Mesenchymal stem cell of the bone marrow (primary cell): ENCODE measurements around a stretch of chr10.

DNA sequence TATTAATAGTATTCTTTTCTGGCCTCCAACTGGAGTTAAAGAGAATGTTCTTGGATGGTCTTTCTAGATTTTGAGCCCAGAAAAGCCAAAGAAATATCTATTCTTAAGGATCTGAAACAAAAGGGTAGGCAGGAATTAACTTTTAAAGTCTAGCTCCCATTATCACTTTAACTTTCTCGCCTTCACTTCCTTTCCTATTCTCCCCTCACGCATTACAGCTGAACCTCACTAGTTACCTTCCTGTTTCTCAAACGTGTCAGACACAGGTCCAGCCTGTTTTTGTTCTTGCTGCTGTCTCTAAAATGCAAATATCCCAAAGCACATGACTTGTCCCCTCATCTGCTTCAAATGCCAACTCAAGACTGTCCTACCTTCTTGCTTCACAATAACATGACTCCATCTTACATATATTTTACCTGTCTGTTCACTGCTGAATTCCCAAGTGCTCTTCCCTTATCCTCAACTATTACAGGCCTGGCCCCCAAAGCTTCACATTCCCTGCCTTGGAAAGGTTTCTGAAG lies 17.6 kb downstream of the ZDHHC6 start:
- CAGE, long polyA plus RNA = no peak

DNA sequence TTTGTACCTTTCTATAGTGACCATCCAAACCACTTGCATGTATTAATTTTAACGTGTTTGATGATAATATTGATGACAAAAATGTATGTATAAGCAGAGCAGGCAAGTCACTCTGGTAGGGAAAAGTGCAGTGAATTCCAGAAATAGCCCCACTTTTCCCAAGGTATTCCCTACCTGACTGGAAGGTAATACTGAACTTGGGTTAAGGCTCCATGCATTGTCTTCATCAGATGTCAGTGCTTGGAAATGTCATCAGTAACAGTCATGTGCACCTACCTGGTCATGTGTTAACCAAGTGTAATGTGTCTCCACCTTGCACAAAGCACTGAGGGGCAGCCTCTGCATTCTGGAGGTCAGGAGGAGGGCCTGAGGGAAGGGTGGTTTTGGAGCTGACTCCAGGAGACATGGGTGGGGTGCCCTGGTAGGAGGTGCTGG lies 242.1 kb downstream of the VTI1A start:
- CAGE, long polyA plus RNA = no peak

DNA sequence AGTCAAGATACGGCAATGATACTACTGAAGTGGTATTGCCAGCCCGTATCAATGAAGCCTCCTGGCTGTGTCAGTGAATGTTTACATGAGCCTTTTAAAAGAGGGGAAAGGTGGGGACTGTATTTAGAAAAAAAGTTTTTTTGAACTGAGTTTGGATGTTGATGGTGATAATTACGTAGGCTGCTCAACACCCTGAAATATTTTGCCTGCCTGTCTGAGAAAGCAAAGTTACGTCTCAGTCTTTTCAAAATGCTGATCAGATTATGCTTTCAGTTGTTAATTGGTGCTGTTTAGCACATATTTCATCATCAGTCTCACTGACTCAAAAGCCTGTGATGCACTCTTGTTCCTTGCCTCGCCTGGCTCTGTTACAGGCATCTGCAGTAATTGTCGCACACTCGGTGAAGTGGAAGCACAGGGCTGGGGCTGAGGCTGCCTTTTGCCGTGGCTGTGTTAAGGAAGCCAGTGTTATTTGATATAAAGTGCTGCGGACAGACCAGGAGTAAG lies 157.3 kb upstream of the TCF7L2 start:
- CAGE, long polyA plus RNA = no peak

- CAGE, long polyA plus RNA = no peak
These were observed 110.1 kb upstream of the TCF7L2 start for GRCh38 chr10:112839792-112840479.

DNA sequence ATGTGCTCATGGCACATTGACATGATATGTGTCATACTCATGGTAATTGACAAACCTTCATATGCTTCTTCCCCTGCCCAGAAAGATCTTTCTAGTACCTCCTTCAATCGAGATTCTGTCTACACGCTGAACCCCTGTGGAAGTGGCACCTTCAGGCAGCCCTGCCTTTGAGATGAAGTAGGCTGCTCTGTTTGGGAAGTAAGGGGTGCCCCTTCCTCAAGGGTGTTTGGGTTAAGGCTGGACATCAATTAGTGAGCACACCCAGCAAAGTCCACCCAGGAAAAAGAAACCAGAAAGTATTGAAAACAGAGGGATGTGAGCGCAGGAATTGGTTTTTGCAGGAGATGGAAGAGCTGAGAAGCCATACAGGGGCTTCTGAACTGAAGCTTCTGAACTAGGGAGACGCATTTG lies 98.7 kb upstream of the TCF7L2 start:
- CAGE, long polyA plus RNA = no peak

DNA sequence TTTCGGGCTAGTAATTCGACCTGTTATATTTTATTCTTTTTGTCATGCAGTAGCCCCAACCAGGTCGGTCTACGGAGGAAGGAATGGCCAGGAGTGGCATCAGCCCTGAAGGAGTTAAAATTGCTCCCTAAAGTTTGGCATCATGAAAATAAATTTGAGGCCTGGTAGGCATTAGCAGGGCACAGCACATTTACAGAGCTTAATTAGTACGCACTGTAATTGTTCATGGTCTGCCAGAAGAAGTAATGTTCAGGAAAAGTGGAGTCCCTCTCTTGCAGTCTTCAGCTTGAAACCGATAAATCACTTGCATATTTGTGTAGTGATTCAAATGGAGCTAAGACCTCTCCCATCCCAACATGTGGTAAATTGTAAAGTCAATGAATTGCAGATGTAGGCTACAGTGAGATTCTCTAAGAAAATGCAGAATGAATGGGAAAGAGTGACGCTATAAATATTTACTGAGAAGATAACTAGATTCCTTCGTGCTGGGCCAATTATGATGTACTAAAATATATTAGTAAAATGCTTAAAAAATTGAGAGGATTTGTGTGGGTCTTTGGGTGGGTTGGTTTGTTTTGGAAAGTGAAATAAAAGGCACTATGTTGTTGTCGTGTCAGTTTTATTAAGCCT lies 8.2 kb downstream of the TCF7L2 start:
- CAGE, long polyA plus RNA = no peak

GRCh38 chr10:113020483-113021222 lies 70.6 kb downstream of the TCF7L2 start:
- CAGE, long polyA plus RNA = no peak

DNA sequence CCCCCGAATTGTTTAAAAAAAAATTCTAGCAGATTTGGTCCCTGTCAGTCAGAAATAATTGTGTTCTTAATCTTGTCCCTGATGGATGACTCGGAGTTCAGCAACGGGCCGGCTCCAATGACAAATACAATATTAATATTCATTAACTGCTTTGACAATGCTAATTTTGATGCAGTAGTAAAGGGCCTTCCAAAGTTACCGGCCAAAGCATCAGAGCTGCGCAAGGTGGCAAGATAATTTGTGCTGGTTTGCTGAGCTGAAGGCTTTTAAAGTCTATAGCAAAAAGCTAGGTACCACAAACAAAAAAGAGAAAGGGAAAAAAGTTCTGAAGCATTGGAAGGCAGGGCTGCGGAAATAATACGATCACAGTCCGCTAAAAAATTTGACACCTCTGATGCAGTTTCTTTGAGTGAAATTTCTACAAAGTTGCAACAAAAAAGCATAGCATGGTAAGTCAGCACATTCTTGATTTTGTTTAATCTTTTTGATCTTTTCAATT lies 175.5 kb downstream of the TCF7L2 start:
- CAGE, long polyA plus RNA = no peak

DNA sequence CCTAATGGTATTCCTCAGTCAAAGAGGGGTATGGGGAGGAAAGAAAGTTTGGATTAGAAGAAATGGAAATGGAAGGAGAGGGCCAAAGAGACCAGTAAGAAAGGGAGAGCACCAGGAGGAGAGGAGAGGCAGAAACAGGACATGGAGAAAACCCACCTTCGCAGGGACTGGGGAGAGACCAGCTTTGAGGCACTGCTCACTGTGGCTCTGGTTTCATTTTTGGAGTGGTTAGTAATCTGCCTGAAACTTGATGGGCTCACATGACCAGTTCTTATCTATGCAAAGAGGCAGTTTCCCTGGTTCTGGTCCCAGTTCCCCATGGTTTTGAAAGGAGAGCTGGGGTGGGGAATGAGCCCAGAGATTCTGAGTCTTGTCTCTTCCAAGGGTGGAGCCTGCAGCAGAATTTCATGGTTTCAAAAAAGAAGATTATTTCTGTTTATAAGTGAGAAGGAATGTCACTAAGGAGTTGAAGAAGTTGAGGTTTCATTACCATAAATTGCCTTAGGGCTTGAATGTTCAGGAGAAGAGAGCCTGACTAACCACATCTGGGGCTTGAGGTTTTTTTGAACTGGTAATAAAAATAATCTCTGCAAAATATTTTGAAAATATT lies 190.3 kb upstream of the HABP2 start:
- CAGE, long polyA plus RNA = no peak

DNA sequence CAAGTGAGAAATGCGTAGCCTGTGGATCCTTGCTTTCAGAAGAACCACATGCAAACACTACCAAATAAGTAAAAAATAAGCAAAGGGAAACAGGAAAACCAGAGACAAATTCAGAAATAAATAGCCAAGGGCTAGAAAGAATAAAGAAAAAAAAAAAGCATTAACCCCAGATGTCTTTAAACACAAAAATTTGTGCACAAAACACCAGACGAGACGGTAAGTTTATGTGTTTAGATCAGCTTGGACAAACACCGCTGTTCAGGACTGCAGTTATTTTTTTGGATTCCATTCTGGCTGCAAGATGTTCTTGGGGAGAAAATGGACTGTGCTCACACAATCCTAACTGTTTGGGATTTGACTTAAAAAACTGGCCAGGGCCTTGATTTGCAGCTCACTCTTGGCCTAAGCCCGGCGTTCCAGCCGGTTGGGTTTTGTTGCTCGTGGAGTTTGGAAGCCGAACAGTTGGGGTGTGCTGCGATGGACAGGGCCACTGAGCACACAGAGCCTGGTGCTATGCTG lies 168.0 kb upstream of the HABP2 start:
- CAGE, long polyA plus RNA = no peak

DNA sequence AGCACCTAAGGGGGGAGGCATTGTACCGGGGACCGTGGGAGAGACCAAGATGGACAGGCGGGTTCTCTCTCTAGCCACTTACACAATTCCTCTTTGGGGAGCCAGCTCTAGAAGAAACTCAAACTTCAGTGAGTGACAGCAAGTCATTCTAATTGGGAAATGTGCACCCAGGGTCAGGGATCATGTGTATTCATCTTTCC lies 73.1 kb upstream of the HABP2 start:
- CAGE, long polyA plus RNA = no peak

DNA sequence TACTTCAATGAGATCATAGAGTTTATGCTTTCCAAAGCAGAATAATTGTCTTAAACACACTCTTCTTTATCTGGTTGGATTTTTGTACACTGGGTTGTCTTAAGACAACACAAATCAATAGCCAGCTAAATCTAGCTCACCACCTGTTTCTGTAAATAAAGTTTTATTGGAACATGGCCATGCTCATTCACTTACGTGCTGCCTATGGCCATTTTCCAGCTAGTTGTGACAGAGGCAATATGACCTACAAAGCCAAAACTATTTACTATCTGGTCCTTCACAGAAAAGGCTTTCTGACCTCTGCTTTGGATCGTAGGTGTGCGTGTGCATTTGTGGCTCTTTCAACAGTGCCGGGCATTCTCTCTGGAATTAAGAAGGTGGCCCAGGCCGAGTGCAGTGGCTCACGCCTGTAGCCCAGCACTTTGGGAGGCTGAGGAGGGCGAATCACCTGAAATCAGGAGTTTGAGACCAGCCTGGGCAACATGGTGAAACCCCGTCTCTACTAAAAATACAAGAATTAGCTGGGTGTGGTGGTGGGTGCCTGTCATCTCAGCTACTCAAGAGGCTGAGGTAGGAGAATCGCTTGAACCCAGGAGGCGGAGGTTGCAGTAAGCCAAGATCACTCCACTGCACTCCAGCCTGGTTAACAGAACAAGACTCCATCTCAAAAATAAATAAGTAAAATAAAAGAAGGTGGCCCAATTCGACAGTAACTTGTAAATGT lies 45.4 kb downstream of the NRAP start:
- CAGE, long polyA plus RNA = no peak

DNA sequence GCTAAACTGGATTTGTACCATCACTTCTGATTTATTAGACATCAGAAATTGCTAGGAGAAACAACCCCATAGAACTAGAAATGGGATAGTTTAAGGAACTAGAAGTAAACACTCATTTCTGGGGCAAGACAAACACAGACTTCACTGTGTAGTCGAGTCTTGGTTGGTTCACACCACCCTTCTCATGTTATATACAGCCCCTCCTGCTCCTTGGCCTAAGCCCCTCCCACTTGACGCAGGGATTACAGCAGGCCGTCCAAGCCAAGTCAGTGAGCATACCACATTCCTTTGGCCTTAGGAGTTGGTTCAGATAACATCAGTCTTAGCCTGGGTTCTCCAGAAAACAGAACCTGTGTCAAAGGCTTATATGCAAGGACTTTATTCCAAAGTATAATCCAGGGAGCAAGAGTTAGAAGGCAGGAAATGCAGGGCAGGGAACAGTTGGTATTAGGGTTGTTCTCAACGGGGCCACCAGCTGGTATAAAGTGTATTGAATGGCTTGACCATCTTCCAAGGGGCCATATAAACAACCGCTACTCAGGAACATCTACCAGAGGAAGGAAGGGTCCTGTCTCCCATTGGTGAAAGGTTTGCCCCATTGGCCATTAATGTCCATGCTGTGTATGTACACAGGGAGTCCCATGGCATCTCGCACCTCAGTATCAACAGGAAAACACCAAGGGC lies 2.2 kb upstream of the NRAP start:
- CAGE, long polyA plus RNA = no peak

DNA sequence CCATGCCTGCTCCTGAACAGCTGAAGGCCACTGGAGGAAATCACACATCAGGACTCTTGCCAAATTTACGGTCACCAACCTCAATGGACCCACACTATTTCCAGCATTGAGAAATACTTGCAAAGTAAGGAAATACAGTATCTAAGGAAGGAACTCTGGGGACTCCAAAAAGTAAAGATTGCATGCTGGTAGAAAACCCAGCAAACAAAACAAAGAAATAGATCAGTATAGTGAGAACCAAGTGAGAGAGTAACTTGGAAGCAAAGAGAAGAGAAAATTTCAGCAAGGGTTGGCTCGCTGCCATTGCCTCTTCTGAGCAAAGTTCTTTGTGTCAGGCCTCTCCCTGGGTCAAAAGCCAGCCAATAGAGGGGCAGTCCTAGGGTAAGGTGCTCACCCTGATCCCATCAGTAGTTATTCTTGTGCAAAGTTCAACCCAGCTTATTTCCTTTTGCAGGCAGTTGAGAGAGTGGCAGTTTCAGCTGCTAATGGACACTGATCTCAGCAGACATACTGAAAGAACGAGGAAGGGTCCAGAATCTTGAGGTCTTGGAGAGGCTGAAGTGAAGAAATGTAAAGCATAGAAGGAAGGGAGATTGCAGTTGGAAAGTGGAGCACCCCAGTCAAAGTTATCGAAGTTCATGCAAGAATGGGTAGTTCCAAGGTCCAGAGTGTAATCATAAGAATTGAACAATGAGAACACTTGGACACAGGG lies 4.9 kb upstream of the PLEKHS1 start:
- CAGE, long polyA plus RNA = no peak

GRCh38 chr10:113855448-113855742 lies 934 bp downstream of the NHLRC2 start:
- CAGE, long polyA plus RNA = no peak

- CAGE, long polyA plus RNA = no peak
These were observed 1.6 kb downstream of the ADRB1 start for GRCh38 chr10:114045025-114045882.

DNA sequence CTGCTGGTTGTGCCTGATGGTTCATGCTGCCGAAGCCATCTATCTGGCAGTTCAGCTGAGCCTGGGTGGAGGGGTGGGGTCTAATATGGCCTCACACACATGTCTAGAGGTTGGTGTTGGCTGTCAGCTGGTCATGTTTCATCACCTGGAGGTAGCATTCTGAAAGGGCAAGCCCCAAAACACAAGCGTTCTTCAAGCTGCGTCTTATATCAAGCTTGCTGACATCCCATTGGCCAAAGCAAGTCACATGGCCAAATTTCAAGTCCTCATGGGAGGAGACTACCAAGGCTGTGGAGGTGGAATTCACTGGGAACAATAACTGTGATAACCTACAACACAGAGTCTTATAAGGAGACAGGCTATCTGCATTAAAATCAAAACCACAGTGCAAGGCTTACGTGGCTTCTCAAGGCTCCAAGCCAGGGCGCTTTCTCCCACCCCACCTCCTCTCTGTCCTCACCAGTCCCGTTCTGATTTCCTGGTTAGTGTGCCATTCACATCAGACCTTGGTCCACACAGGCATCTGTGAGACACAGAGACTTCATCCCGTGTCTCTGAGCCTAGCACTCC lies 39.3 kb downstream of the ADRB1 start:
- CAGE, long polyA plus RNA = no peak

- CAGE, long polyA plus RNA = no peak
These were observed 60.4 kb downstream of the AFAP1L2 start for GRCh38 chr10:114343797-114344472.

DNA sequence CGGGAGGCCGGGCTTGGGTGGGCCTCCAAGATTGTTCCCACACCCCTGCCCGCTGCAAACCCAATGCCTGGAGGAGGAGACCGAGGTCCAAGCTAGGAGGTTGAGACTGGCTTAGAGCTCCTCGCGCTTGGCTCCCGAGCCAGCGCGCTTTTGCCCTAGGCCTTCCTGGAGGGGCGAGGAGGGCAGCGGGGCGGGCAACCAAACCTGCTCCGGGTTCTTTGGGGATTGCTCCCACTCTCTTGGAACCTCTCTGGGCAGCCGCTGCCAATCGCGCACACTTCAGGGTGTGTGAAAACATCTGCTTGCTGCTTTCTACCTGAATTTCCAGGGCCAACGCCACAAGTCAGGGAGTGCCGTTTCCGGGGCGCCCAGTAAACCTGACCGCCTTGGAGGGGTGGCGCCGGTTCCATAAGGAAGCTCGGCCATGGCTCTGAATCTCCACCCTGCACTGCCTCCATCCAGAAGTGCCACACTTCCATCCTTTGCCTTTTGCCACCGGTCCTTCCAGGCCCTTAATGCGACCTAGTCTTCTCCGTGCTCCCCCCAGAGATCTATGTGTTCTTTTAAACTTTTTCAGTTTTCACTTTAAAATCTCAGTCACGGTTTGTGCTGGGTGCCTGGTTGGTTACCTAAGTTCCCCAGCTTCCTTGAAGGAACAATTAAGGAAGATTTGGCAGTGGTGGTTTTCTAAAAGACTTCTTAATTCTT lies 683 bp upstream of the AFAP1L2 start:
- CAGE, long polyA plus RNA = no peak

- CAGE, long polyA plus RNA = no peak
These were observed 85.5 kb upstream of the AFAP1L2 start for GRCh38 chr10:114489564-114490367.